Mesothelial cell of epicardium (in vitro differentiated cells): ENCODE measurements around the gene RBM45.

GRCh38 chr2:176489962-176491065 lies 221.1 kb downstream of the MTX2 start:
- PRO-cap, result no peak

GRCh38 chr2:176553424-176554712 lies 284.6 kb downstream of the MTX2 start:
- PRO-cap, result no peak

- PRO-cap, result no peak
Observed at GRCh38 chr2:176562478-176563038, 293.3 kb downstream of the MTX2 start.

DNA sequence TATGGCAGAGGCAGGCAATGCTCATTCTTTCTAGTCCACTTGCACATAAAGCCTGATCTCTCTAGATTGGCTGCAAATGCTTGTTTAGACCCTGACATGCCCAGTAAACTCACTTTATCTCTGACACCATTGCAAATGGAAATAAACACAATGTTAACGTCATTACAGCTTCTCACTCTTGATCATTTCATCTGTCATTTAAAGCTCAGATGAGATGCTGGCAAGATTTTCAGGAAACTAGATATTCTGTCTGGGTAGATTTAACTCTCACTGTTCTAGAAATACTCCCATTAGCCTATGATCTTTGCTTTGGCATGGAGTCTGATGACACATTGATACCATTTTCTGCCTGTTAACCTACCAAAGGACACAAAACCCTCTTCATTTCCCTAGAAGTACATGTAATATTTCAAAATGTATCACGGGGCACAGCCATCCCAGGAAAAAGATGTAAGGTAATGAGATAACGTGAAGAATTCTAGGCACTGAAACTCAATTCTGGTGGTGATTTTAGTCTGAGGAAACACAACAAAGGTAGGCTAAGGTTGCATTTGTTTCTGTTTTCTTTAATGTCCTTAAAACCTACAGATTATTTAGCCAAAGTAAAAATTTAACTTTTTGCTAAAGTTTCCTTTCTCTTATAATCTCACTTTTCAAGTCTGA lies 320.6 kb upstream of the HNRNPA3 start:
- PRO-cap, result no peak

DNA sequence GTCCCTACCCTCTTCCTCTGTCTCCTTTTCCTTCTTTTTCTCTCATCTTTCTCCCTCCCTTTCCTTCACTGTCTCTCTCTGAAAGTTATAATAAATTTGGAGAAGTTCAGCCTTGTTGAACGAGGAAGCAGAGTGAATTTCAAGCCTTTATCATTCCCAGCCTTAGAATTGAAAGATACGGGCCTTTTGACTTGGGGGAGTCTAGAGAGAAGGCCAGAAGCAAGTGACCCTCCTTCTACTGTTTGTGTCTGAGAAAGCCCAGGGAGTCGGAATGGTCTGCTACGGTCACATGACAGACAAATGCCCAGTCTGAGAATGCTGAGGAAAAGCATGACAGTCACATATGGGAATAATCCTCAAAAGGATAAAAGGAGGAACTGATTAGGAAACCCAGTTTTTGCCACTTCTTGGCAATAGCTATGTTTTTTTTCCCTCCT lies 38.2 kb upstream of the HNRNPA3 start:
- PRO-cap, result no peak

DNA sequence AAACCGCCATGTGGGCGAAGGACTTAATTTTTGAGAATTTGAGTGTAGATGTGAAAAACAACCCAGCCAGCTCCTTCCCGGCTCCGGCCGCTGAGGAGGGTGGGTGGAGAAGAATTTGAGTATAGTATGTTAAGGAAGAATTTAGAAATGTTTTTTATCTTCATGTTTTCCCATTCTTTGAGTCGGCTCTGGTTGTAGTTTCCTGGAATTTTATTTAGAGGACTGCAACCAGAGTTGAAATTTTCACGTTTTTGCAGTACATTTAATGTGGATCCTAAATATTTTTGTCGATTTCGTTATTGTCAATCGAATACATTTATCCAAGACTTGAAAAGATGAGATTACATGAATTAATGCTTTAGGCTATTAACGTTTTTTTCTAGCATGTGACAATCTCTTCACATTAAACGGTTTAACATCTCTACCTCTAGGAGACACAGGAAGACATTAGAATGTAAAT lies 1.0 kb downstream of the HNRNPA3 start:
- PRO-cap, result no peak

- PRO-cap, result no peak
Observed at GRCh38 chr2:177229302-177230222, 17.0 kb downstream of the HNRNPA3 start.

DNA sequence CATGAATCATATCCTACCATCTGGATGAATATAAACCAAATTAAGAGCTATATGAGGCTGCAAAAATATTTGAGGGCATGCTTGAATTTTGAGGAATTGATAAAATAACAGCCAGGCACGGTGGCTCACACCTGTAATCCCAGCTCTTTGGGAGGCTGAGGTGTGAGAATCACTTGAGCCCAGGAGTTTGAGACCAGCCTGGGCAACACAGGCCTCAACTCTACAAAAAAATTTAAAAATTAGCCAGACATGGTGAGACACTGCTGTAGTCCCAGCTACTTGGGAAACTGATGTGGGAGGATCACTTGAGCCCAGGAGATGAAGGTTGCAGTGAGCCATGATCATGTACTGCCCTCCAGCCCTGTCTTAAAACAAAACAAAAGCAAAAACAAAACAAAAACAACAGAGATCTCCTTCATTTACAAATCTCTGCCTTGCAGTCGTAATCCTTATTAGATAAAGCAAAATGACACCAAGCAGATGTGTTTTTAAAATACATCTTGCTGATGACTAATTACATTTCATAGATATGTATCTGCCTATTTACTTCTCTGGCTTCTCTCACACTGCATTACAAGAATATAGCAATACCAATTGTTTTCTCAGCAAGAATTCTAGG lies 23.0 kb downstream of the NFE2L2 start:
- PRO-cap, result no peak

- PRO-cap, result bidirectional peak, plus-strand start at chr2:177242753, minus-strand start at chr2:177242565
Observed at GRCh38 chr2:177242166-177243104, 22.1 kb downstream of the NFE2L2 start.

GRCh38 chr2:177252626-177253750 lies 11.5 kb downstream of the NFE2L2 start:
- PRO-cap, result no peak

DNA sequence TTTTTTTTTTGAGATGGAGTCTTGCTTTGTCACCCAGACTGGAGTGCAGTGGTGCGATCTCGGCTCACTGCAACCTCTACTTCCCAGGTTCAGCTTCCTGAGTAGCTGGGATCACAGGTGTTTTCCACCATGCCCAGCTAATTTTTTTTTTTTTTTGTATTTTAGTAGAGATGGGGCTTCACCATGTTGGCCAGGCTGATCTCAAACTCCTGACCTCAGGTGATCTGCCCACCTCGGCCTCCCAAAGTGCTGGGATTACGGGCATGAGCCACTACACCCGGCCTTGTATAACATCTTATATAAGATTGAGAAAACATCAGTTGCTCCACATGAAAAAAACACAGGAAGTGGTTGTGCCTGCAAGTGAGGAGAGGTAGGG lies 45.3 kb upstream of the NFE2L2 start:
- PRO-cap, result no peak

DNA sequence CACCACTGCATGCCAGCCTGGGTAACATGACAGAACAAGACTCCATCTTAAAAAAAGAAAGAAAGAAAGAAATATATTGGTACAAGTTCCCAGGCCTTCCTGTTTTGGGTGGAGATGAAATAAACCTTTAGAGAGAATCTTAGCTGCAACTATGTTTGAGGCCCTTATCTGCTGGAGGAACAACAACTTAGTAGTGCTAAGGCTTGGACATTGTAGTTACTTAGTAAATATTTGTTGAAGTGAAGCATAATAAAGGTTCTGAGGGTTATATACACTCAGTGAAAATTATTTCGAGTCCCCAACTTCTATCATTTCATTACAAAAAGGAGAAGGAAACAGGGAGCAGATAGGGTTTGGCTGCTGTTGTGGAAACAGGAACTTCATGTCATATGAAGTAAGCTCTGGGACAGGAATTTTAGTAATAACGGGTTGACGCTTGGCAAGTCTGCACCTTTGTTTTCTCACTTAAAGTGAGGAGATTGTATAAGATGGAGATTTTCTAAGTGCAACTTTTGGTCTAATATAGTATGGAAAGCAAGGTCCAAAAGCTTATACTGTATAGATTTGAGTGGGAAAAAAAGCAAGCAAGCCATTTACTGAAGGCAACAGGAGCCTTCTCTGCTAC lies 40.0 kb upstream of the AGPS start:
- PRO-cap, result no peak

DNA sequence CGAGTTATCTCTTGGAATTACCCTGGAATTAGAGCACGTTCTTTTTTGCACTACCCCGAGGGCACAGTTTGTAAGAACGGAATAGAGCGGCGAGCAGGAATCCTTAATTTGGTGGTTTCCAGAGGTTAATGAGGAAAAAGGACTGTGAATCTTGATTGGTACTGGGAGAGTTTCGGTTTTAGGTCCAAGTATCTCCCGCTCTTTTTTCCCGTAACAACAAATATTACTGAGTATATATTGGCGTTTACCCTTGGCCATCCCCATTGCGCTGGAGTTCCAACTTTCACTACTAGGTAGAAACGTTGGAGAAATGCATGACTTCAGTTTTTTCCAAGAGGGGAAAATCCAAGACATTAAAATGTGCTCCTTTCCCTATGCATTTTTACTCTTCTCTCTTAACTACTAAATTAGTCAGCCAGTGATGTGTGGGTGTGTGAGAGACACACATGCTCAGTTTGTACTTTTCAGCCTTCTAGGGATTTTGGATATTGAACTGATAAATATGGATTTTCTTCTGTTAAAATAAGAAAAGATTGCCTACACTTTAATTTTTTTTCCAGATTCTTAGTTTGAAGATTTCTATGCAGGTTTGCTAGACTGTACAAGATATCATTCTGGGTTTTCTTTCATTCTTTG lies 811 bp upstream of the TTC30B start:
- PRO-cap, result no peak

GRCh38 chr2:177679875-177680192 lies 61.3 kb upstream of the TTC30A start:
- PRO-cap, result no peak

GRCh38 chr2:177724512-177724810 lies 105.9 kb upstream of the TTC30A start:
- PRO-cap, result no peak

DNA sequence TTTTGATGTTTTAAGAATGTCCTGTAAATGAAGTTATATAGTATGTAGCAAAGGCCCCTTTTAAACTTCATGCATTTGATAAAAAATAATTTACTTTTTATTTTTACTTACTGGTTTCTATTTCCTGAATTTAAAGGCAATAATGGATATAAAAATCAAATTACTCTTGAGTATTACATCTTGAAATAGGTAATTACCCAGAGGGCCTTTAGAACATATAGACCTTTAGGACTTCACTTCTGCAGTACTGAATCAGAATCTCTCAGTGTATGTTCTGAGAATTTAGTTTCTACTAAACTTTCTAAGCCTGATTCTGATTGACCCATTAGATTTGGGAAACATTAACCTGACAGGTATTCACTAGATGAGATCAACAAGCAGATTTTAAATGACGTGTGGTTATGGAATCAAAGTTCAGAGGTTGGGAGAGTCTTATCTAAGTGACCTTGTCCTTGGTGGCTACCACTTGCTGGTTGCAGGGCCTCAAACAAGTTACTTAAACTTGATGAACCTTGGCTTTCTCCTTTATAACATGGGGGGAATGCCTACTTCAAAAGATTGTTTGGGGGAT lies 198.8 kb downstream of the PDE11A start:
- PRO-cap, result no peak

GRCh38 chr2:178111976-178112980 lies at the start of gene RBM45:
RBM45 (plus strand) TSS chr2:178112437.
- PRO-cap, result no peak

GRCh38 chr2:178767833-178768592 lies 39.2 kb downstream of the TTN start:
- PRO-cap, result no peak

DNA sequence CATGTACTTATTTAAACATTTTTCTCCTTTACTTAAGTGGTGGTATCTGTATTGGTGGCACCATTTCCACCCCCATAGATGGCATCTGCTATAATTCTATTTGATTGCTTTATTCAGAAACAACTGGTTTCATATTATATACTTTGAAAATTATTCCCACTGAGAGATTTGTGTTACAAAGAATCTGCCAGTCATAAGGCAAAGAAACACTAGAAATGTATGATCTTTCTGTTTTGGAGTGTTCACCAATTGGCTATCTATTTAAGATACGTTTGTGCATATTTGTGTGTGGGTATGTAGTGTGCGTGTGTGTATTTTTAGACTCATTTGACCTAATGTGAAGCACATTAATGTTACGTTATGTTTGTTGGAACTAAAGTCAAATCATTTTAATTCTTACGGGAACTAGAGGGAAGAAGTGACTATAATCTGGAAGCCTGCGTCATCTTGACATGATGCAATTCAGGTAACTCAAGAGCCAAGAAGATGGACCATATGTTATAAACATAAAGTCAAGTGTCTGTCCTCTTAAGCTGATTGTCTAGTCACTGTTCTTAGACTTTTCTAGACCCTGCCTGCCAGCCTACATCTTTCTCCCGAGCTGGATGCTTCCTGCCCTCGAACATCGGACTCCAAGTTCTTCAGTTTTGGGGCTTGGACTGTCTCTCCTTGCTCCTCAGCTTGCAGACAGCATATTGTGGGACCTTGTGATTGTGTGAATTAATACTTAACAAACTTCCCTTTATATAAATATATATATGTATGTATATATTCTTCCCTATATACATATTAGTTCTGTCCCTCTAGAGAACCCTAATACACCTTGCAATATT lies 1.6 kb upstream of the TTN start:
- PRO-cap, result no peak

DNA sequence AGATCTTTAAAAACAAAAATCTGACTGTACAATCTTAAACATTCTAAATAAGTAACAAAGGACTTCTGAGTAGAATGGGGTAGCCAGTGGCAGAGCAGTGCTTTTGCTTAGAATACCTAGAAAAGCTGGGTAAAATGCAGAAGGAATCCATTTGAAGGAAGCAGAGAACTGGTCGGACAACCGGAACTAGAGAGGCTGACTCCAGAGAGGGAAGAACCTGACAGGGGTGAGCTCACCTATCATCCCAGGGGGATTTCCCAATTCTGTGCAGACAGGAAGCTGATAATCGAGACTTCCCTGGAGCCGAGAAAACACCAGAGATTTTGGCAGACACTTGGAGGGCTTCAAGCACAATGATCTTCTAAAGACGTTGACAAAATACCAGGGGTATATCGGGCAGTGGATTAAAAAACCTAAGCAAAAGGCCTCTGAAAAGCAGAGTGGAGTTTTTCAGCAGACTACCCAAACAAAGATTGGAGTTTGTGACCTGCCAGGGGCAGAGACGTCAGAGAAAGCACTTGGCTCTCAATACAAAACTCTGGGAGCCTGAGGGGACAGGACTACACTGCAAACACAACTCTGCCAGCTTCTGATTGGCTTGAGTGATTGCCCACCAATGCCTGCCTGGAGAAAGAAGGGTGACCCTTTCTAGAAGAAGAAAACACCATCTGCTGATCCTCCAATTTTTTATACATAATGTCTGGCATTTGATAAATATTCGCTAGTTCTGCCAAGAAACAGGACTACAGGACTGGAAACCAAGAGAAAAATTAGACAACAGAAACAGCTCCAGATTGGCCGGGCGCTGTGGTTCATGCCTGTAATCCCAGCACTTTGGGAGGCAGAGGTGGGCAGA lies 67.5 kb upstream of the TTN start:
- PRO-cap, result no peak